Measurements from ENCODE around the genes EPO and TRIP6.

GRCh38 chr7:100546329-100546995 is 7.5 kb downstream of the AGFG2 start:
- RAMPAGE, long total RNA: no peak
- RRBS: no CpG with 5 or more reads among the region's 5 CpGs

GRCh38 chr7:100565814-100566276 is 7.9 kb downstream of the SAP25 start:
- RAMPAGE, long total RNA: no peak
- RRBS: no CpG with 5 or more reads among the region's 8 CpGs

- RAMPAGE, long total RNA: no peak
- RRBS: 86% methylated on average over 4 of the region's 23 CpGs
These were observed 3.4 kb downstream of the LRCH4 start for GRCh38 chr7:100582335-100583031.

DNA sequence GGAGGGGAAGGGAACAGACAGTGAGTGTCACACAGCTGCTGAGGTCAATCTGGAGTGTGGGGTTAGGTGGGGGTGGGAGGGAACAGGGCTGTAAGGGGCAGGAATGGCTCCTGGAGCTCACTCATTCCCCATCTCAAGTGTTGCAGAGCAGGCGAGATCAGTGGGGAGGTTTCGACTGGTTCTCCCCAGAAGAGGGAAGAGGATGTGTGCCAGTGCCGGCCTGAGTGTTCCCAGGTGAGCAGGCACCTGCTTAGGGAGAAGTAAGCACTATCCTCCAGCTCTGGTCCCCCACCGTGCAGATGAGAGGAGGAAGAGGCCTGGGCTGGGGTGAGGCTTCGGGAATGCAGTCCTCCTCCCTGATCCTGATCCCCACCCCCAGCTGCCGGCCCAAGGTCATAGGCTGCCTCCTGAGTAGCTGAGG is 1.4 kb downstream of the LRCH4 start:
- RAMPAGE, long total RNA: no peak
- RRBS: no CpG with 5 or more reads among the region's 6 CpGs

- RAMPAGE, long total RNA: no peak
- RRBS: under 1% methylated on average over 8 of the region's 18 CpGs
These were observed 366 bp downstream of the FBXO24 start for GRCh38 chr7:100586575-100586812.

GRCh38 chr7:100589148-100590137 is 3.3 kb downstream of the FBXO24 start:
- RAMPAGE, long total RNA: no peak
- RRBS: no CpG with 5 or more reads among the region's 11 CpGs

- RAMPAGE, long total RNA: no peak
- RRBS: 5% methylated on average over 22 of the region's 76 CpGs
These were observed 3.2 kb downstream of the PCOLCE start for GRCh38 chr7:100604986-100606075.

GRCh38 chr7:100626084-100627433 is 14.2 kb downstream of the MOSPD3 start:
- RAMPAGE, long total RNA: no peak
- RRBS: no CpG with 5 or more reads among the region's 60 CpGs

DNA sequence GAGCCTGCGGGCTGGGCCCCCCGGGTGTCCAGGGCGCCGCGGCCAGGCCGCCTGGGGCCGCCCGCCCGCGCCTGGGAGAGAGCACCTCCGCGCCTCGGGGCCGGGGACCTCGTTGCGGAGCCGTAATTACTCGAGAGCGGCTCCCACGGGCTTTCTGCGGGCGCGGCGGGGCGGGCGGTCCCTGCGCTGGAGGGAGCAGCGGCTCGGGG is 1.5 kb downstream of the GNB2 start:
- RAMPAGE, long total RNA: no peak
- RRBS: 1% methylated on average over 10 of the region's 29 CpGs

DNA sequence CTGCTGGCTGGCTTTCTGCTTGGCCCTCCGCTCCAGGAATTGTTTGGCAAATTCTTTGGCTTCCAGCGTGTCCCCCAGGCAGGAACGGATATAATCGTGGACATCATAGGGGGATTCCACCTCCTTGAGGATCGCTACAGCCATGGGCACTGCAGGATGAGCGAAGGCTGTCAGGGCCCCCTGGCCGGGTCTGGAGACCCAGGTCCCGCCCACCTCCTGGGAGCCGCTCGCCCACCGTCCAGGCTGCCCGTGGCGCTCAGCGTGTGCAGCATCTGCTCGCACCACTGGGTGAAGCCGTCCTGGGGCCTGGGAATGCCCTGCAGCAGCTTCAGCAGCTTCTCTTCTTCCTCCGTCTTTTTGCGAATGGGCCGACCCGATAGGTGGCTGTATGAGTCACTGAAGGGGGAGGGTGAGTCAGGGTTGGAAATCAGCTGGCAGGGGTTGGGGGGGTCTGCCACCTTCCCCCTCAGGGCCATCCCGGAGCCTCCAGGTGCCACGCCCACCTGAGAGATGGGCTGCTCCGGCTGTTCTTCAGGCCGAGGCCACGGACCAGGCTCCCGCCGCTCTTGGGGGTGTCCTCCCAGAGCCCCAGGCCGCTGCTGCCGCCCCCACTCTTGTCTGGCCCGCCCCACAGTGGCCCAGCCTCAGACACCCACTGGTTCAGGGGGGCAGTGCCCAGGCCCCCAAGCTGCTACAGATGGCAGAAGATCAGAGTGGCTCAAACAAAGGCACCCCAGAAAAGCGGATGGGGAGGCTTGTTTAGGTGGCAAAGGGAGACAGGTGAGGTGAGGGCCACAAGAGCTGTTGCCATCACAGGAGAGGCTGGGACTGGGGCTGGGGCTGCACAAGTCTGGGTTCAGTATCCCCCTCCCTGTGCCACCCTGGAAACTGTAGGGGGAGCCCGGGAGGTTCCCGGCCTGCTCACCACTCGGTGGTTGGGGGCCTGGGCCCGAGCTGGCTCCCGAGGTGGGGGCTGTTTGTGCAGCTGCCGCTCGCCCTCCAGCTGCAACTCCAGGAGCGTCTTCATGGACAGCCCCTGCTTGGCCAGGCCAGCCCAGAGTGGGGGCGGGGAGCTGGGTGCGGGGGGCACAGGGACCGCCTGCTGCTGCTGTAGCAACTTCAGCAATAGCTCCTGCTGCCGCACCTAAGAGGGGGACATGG is 8.9 kb downstream of the GNB2 start:
- RAMPAGE, long total RNA: no peak
- RRBS: 87% methylated on average over 3 of the region's 43 CpGs

- RAMPAGE, long total RNA: no peak
- RRBS: 3% methylated on average over 40 of the region's 50 CpGs
These were observed at the start of gene EPO for GRCh38 chr7:100720132-100720921. Gene EPO, plus strand, starts transcription at chr7:100720468.

DNA sequence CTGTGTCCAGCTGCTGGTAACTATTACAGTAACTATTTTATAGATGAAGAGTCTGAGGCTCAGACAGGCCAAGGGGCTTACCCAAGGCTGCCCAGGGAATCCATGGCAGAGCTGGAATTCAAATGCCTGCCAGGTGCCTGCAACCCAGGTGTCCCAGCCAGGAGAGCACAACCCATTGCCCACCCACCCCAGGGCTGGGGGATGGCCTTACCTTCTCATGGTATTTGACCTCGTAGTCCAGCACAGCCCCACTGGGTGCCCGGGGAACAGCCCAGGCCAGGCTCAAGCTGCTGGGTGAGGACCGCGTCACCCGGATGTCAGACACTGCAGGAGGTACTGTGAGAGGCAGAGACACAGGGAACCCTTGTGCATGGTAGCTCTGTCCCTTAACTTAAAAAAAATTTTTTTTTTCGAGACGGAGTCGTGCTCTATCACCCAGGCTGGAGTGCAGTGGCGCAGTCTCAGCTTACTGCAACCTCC is 9.0 kb downstream of the EPHB4 start:
- RAMPAGE, long total RNA: no peak
- RRBS: 95% methylated on average over 4 of the region's 9 CpGs

- RAMPAGE, long total RNA: no peak
- RRBS: no CpG with 5 or more reads among the region's 29 CpGs
These were observed 3.6 kb downstream of the EPHB4 start for GRCh38 chr7:100823658-100824134.

DNA sequence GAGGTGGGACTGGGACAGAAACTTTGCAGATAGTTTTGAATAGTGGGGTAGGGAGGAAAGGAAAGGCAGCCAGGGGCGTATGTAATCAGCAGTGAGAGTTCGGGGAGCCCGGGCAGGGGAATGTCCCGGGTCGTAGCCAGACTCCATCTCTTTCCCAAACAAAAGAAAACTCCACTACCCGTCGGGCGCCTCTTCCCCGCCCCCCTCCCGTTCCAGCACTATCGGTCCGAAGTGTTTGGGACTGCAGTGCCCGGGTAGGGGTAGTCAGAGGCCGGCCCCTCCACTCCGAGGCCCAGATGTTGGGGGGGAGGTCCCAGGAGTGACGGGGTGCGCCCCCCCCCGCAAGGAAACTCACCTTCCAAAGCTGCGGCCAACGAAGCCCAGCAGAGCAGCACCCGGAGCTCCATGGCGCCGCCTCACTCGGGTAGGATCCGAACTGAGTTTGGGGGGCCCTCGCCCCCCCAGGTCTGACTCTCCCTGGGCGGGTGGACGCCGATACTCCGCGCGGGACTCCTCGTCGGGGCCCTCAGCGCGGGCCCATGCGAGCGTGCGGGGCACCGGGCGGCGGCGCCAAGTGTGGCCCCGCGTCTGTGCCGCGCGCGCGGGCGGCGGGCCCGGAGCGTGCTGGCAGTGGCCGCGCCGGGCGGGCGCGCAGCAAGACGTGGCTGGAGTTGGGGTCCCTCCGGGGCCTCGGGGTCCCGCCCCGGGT is 545 bp downstream of the EPHB4 start:
- RAMPAGE, long total RNA: no peak
- RRBS: 2% methylated on average over 20 of the region's 65 CpGs

GRCh38 chr7:100836860-100837040 is 9.4 kb upstream of the EPHB4 start:
- RAMPAGE, long total RNA: no peak
- RRBS: no CpG with 5 or more reads among the region's 3 CpGs

- RAMPAGE, long total RNA: no peak
- RRBS: 2% methylated on average over 7 of the region's 27 CpGs
These were observed at the start of gene TRIP6 for GRCh38 chr7:100866767-100867449. Gene TRIP6, plus strand, starts transcription at chr7:100867387.

GRCh38 chr7:100879697-100880348 is 4.9 kb downstream of the SRRT start:
- RAMPAGE, long total RNA: no peak
- RRBS: no CpG with 5 or more reads among the region's 12 CpGs

DNA sequence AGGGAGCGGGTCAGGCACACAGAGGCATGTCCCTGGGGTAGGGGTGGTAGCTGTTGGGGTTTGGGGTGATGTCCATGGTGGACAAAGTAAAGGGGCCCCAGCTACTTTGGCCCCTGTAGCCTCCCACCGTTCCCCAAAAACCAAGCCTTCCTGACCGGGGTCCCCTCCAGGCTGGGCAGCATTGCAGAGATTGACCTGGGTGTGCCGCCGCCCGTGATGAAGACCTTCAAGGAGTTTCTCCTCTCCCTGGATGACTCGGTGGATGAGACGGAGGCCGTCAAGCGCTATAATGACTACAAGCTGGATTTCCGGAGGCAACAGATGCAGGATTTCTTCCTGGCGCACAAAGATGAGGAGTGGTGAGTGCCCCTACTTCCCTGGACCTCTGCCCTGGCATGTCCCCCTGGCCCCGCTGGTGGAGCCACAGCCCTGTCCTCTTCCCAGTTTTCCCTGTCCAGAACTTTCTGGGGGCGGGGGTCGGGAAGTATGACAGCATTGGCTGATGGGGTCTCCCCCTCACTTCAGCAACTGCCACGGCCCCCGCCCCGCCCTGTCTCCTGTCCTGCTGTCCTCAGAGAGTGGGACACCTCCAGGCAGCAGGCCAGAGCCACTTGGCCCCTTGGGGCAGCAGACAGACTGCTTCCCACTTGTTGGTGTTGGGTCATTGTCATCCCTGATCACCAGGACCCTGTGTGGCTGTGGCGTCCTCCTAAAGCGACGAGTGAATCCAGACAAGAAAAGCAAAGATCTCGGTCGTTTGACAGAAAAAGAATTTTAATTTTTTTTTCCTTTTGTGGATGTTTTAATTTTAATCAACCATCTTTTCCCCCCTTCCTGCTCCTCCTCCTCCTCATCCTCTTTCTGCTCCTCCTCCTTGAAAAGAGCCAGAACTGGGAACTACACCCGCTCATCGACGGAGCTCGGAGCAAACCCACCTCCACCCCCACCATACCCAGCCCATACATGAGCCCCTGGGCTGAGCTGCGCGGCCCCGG is 7.3 kb downstream of the SRRT start:
- RAMPAGE, long total RNA: no peak
- RRBS: no CpG with 5 or more reads among the region's 30 CpGs

- RAMPAGE, long total RNA: no peak
- RRBS: 2% methylated on average over 17 of the region's 51 CpGs
These were observed 806 bp downstream of the ACHE start for GRCh38 chr7:100894767-100895396.

DNA sequence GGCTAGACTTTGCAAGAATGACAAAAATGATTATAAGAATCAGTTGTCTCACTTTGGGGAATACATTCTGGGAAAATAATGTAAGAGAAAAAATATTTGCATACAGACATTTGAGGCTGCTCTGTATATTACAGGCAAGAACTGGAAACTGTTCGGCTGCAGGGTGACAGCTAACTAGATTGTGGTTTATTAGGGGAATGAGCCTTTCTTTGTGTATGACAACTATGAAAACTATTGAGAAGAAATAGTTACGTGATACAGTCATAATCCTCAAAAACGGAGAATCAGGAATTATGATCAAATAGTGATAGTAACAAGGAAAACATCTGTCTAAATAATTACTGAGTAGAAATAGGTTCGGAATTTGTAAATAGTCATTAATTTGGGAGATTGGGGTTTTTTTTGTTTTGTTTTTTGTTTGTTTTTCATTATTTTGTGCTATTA is 8.7 kb downstream of the TRIM56 start:
- RAMPAGE, long total RNA: no peak
- RRBS: no CpG with 5 or more reads among the region's 4 CpGs